Right lobe of liver (tissue), 4 donors: ENCODE measurements around a stretch of chr1.

DNA sequence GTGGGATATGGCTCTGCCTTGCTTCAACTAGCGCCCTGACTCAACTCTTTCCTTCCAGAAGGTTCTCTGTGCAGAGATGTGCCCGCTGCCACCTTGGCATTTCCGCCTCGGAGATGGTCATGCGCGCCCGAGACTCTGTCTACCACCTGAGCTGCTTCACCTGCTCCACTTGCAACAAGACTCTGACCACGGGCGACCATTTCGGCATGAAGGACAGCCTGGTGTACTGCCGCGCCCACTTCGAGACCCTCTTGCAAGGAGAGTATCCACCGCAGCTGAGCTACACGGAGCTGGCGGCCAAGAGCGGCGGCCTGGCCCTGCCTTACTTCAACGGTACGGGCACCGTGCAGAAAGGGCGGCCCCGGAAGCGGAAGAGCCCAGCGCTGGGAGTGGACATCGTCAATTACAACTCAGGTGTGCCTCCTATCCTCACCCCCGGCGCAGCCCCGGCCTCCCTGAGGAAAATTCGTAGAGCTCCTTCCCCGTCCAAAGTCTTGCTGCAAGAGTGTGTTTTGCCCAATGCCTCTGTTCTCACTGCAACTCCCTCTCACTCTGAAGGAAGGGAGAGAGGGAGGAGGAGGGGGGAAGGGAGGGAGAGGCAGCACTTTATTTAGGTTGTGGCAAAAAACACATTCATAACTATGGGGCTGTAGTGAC, 4.2 kb downstream of the LHX9 start:
- PRO-cap, 4 experiments: no peak in any of the 4 experiments
- RAMPAGE, long total RNA, 2 experiments: no peak in any of the 2 experiments

DNA sequence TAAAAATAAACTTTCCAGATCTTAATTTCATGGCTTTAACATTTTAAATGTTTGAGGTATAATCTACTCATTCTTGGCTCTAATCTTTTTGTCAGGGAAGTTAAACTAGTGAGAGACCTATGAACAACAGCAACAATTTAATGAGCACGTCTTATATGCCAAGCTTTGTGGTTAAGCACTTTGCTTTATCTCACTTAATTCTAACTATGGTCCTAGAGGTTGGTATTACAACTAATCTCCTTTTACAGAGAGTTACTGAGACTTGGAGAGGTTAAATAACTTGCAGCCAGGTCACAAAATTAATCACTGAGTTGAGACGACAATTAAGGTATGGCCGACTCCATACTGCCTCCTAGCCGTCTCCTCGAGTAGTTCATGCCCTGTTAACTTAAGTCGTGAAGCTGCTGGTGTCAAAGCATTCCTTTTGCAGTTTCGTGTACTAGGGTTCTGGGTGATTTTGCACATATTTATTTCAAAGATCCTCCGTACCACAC, 806 bp upstream of the NEK7 start:
- PRO-cap, 4 experiments: peak in 3 of 4 experiments; most common plus-strand start position 418 of the sequence (in 3)
- RAMPAGE, long total RNA, 2 experiments: no peak in any of the 2 experiments

DNA sequence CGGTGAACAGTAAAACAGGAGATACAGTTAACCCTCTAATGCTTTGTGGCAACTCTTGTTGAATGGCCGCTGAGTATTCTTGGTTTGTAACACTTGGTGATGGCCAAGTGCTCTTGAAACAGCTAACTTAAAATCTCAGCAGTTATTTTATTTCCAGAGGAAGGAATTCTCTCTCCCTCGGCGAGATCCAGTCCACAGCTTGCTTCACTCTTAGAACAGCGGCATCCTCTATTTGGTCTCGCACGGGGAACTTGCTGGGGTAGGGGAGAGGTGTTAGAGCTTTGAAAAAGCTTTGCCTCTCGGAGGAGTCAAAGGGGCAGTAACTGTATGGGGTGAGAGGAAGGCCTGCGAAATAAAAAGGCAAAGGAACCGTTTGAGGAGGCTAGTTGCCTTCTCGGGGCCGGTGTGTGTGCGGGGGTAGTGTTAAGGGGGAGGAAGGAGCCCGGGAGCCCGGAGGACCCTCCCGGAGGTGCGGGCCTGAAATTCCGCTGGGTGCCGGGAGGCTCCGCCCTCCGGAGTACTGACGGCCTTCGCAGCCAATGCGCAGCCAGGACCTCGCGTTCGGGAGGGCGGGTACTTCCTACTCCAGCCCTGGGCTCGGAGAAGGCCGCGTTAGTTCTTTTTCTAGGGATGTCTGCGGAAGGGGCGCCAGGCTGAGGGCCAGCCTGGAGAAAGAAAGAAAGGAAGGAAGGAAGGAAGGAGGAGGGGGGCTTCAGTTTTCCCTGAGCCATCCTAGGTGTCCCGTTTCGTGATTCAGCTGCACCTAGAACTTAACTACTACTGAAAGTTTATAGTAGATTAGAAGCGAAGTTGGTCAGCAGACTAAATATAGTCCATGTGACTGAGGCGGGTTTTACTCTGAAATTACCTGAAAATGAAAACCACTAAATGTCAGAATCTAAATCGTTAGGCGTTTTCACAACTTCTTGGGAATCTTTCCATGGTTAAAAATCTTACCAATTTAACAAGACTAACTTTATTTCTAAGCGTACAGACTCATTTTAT, 2.1 kb downstream of the NEK7 start:
- PRO-cap, 4 experiments: peak in 4 of 4 experiments; most common plus-strand start position 620 of the sequence (in 2); most common minus-strand start position 522 of the sequence (in 4)
- RAMPAGE, long total RNA, 2 experiments: no peak in any of the 2 experiments

- PRO-cap, 4 experiments: no peak in any of the 4 experiments
- RAMPAGE, long total RNA, 2 experiments: no peak in any of the 2 experiments
Observed at GRCh38 chr1:198162432-198163219, 5.8 kb downstream of the NEK7 start.

DNA sequence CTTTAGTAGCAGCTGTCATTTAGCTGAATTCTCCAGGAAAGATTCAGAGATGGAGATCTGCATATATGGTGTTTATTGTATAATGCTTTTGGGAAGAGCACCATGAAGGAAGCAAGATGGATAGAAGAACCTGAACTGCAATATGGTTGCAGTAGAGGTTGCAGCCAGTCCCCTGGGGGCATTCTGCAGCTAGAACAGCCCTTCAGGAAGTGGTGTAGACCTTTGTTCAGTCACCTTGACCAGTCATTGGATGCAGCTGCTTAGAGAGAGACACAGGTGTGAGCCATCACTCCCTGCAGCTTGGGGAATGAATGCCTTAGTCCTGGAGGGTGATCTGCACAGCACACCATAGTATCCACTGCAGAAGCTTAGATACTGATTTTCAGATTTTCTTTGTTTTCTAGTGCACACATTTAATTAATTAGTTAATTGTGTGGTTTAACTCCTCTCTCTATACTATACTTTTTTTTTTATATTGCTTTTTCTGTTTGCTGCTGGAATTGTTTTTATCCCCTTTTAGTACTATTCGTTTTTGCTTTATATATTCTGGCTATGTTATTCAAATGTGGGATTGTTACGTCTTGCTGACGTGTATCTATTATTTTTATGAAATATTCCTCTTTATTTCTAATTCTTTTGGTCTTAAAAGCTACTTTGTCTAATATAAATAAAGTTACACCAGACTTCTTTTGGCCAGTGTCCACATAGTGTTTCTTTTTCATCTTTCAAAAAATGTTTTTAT, 42.4 kb downstream of the NEK7 start:
- PRO-cap, 4 experiments: no peak in any of the 4 experiments
- RAMPAGE, long total RNA, 2 experiments: no peak in any of the 2 experiments

DNA sequence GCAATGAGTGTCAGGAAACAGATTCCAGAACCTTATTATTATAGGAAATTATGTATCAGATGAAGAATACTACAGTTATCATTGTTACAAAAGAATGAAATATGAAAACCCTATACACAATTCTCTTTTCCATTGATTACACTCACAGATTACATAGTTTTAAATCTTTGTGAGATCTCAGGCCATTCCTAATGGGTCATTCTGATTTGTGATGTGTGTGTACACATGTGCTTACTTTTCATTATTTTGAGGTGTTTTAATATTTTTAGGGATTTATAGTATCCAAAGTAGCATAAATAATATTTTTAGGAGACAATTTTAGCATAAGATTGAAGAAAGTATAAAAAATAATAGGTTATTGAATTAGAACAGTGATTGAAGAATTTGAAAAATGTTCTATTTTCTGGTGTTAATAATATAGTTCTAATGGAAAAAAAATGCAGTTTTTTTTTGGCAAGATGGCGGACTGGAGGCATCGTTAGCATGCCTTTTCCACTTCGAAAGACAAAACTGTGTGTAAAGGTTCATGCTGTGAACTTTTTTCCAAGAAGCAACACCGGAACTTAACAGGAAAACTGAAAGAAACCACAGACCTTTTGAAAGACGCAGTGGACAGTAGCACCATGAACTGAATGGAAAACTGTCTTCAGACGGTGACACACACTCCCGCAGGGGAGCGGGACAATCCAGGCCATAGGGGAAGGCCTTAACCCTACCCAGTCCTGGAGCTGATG, 54.6 kb downstream of the NEK7 start:
- PRO-cap, 4 experiments: no peak in any of the 4 experiments
- RAMPAGE, long total RNA, 2 experiments: no peak in any of the 2 experiments

DNA sequence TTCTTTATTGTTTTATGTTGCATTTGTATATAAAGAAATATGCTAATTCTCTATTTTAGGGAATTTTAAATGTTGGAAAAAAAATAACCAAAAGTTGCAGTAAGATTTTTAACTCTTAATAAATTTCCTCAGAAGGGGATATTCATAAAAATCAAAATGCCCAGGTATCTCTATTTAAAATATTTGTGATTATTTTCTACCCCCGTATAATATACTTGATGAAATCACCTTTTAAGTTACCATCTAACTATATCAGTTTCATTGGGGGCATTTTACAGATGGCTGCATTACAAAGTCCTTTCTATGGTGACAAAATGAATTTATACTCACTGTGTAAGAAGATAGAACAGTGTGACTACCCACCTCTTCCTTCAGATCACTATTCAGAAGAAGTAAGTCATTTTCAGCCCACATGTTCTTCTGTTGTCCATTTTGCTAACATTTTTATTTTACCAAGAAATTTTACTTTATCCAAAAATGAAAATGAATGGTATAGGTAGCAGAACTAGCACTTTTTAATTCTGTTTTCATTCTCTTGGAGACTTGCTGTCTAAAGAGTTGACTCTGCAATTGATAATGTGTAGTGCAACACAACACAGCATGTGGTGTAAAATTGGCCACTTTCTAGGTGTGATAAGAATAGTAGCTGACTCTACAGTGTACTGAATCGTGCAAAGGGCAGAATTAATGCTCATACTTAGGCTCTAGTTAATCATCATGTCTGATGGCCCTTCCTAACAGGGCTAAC, 140.2 kb downstream of the NEK7 start:
- PRO-cap, 4 experiments: no peak in any of the 4 experiments
- RAMPAGE, long total RNA, 2 experiments: no peak in any of the 2 experiments

- PRO-cap, 4 experiments: no peak in any of the 4 experiments
- RAMPAGE, long total RNA, 2 experiments: no peak in any of the 2 experiments
Observed at GRCh38 chr1:198649794-198650669, 11.2 kb downstream of the PTPRC start.

- PRO-cap, 4 experiments: peak in 4 of 4 experiments; most common plus-strand start chr1:198656774 (in 2); most common minus-strand start chr1:198656606 (in 3)
- RAMPAGE, long total RNA, 2 experiments: no peak in any of the 2 experiments
Observed at GRCh38 chr1:198656241-198656914, 17.5 kb downstream of the PTPRC start.

DNA sequence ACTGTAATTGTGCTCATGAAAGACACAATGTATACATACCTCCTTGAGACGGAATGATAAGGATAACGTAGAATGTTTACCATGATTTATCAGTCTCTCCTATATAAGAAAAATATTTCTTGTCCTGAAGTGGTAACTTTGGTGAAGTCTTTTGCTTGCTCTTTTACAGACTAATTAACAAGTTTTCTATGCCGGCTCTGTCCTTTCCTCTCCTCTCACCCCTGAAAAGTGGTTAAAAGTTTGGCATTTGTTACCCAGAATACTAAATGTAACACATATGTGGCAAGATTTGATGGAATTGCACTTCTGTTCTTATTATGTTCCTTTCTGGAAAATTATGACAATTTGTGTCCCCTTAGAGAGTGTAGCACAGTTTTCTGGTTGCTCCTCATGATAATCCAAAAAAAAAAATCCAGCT, 19.6 kb downstream of the PTPRC start:
- PRO-cap, 4 experiments: no peak in any of the 4 experiments
- RAMPAGE, long total RNA, 2 experiments: no peak in any of the 2 experiments

DNA sequence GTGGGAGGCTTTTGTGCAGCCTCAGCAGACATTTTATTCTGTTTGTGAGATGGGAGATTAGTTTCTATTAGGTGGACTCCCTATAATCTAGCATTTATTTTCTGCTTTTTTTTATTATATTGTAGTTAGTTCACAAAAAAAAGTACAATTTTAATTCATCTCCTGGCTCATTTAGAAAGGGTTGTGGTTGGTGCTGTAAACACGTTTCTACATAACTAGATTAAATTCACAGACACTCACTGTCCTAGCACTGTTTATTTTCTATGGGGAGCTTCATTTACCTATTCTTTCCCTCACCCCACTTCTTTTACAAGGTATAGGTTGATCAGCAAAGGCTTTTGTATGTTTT, 43.4 kb downstream of the PTPRC start:
- PRO-cap, 4 experiments: no peak in any of the 4 experiments
- RAMPAGE, long total RNA, 2 experiments: no peak in any of the 2 experiments

- PRO-cap, 4 experiments: no peak in any of the 4 experiments
- RAMPAGE, long total RNA, 2 experiments: no peak in any of the 2 experiments
Observed at GRCh38 chr1:198752289-198752806, 113.5 kb downstream of the PTPRC start.

- PRO-cap, 4 experiments: no peak in any of the 4 experiments
- RAMPAGE, long total RNA, 2 experiments: no peak in any of the 2 experiments
Observed at GRCh38 chr1:198934510-198935138, 295.8 kb downstream of the PTPRC start.

DNA sequence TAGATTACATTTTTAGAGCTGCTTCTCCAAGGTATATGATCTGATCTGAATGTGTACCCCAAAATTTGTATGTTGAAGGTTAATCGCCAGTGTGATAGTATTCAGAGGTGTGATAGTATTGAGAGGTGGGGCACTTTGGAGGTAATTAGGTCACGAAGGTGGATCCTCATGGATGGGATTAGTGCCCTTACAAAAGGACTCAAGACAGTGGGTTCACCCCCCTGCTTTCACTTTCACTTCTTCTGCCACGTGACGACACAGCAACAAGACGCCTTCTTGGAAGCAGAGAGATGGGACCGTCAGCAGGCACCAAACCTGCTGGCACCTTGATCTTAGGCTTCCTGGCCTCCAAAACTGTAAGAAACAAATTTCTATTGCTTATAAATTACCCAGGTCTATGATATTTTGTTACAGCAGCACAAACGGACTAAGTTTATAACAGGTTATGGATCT, 95.5 kb upstream of the NR5A2 start:
- PRO-cap, 4 experiments: peak in 2 of 4 experiments; most common plus-strand start position 266 of the sequence (in 1); most common minus-strand start position 213 of the sequence (in 1)
- RAMPAGE, long total RNA, 2 experiments: start-site peak on the plus strand in 1 of 2 experiments, centred at position 255 of the sequence, 19 reads per replicate

DNA sequence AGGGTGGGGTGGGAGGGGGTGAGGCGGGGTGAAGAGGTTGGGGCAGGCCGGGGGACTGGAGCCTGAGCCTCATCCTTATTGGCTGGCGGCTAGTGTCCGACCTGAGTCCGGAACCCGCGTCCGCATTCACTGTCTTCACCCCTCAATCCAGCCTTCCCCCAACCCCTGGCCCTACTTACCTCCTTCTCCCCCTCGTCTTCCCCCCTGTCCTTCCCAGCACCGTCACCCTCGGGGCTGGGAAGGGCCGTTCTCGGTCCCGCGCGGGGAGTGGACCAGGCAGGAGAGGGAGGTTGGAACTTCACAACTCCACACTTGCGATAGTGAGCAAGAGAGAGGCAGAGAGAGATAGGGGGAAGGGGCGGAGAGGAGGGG, 11.3 kb downstream of the NR5A2 start:
- PRO-cap, 4 experiments: peak in 4 of 4 experiments; most common plus-strand start position 145 of the sequence (in 3); most common minus-strand start position 131 of the sequence (in 1)
- RAMPAGE, long total RNA, 2 experiments: no peak in any of the 2 experiments

GRCh38 chr1:200041128-200041999, 13.9 kb downstream of the NR5A2 start:
- PRO-cap, 4 experiments: peak in 3 of 4 experiments; most common plus-strand start chr1:200041941 (in 3); most common minus-strand start chr1:200041865 (in 2)
- RAMPAGE, long total RNA, 2 experiments: no peak in any of the 2 experiments

GRCh38 chr1:200154048-200154617, 126.6 kb downstream of the NR5A2 start:
- PRO-cap, 4 experiments: no peak in any of the 4 experiments
- RAMPAGE, long total RNA, 2 experiments: no peak in any of the 2 experiments

DNA sequence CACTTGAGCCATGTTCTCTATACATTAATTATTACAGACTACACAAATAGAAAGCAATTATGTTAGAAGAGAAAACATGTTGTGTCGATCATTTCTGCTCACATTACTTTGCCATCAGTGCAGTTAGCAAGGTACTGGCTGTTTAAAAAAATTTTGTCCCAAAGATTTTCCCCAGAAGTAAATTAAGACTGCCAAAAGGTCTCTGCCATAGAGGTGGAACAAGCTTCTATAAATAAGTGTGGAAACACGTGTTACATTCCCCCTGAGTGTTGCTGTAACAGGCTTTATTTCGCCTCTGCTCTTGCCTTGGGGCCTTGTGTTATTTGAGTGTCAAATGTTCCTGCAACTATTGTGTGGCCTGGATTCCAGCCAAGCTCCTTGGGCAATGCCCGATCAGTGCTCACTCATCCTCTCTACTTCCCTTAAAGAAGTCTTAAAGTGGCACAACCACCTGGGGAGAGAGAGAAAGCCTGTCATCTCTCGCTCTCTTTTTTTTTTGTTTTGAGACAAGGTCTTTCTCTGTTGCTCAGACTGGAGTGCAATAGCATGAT, 156.6 kb downstream of the NR5A2 start:
- PRO-cap, 4 experiments: peak in 1 of 4 experiments; most common minus-strand start position 316 of the sequence (in 1)
- RAMPAGE, long total RNA, 2 experiments: no peak in any of the 2 experiments

DNA sequence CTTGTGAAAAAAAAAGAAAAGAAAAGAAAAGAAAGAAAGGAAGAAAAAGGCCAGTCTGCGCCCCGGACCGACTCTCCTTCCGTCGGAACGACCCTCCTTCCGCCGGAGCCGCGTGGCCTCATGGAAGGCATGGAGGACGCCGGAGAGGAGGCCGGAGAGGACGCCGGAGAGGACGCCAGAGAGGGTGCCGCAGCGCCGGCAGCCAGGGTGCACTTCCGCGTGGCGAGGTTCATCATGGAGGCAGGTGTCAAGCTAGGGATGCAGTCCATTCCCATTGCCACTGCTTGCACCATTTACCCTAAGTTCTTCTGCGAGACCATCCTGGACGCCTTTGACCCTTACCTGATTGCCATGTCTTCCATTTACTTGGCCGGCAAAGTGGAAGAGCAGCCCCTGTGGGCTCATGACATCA, 185.9 kb downstream of the NR5A2 start:
- PRO-cap, 4 experiments: no peak in any of the 4 experiments
- RAMPAGE, long total RNA, 2 experiments: no peak in any of the 2 experiments

GRCh38 chr1:200296140-200296704, 113.6 kb downstream of the ZNF281 start:
- PRO-cap, 4 experiments: peak in 2 of 4 experiments; most common plus-strand start chr1:200296530 (in 2); most common minus-strand start chr1:200296327 (in 1)
- RAMPAGE, long total RNA, 2 experiments: no peak in any of the 2 experiments